K562 (cell line): ENCODE measurements around a stretch of chr15.

DNA sequence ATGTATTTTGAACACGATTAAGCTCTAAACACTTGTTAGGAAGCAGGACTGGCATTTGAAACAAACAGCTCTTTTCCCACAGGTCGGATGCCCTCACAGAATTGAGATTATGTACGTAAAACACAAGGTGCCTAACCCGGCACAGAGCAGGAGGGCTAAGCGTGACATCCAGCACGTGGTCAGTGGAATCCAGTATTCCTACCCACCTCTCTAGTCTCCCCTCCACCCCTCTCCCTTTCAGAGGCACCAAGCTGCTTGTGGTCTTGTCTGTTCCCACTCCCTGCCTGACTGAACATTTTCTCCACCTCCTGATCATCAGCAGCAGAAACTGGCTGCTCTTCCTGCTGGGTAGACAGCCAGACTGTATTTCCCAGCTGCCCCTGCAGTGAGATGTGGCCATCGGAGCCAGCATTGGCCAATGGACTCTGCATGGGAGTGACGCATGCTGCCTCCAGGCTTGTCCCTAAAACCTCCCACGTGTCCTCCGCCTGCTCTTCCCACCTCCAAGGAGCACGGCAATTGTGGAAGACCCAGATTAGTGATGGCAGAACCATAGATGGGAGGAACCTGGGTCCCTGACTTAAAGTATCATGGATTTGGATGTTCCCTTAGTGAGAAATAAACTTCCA is 143.8 kb downstream of the OR4F15 start:
- RAMPAGE, long total RNA, result no peak
- RRBS, result no CpG with 5 or more reads among the region's 11 CpGs
PRO-cap:
- standard, result unidirectional peak, minus-strand start at position 363 of the sequence
- CoPRO, capped RNA only, 2 experiments, result peak in 2 of 2 experiments; most common plus-strand start position 466 of the sequence (in 1); most common minus-strand start position 363 of the sequence (in 2)
- CoPRO, capped and uncapped RNA, 2 experiments, result peak in 2 of 2 experiments; most common minus-strand start position 363 of the sequence (in 2)
- CoPRO, uncapped RNA only, 2 experiments, result no peak in any of the 2 experiments
CAGE:
- cytosol, long polyA plus RNA, result no peak
- long polyA plus RNA, result no peak
- nucleolus, long total RNA, result no peak
- nucleus, long polyA plus RNA, result no peak